ENCODE measurements around a stretch of chr2.

DNA sequence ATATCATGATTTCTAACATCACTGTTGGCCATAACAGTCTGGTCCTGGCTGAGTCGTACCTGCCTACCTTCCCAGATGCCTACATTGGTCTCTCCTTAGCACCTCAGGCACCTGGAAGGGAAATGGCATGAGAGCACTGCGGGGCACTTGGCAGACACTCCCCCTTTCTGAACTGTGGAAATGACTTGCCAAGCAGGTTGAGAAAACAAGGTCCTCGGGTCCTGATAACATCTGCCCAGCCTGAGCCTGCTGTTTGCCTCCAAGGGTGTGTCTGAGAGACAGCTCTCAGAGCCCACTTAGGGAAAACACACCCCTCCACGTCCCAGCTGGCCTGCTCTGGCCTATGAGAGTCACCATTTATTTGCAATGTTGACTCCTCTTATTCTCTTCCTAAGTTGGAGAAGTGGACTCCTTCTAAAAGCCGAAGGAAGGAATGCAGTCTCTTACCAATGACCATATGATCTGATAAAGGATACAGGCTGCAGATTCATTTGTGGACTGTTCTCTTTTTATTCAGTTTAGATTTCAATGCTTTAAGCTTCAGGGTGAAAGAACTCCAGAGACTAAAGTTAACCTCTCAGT is 10.4 kb downstream of the FAM110C start:
- PRO-cap, result no peak

GRCh38 chr2:180162-180787 is 83.6 kb downstream of the SH3YL1 start:
- PRO-cap, result no peak

DNA sequence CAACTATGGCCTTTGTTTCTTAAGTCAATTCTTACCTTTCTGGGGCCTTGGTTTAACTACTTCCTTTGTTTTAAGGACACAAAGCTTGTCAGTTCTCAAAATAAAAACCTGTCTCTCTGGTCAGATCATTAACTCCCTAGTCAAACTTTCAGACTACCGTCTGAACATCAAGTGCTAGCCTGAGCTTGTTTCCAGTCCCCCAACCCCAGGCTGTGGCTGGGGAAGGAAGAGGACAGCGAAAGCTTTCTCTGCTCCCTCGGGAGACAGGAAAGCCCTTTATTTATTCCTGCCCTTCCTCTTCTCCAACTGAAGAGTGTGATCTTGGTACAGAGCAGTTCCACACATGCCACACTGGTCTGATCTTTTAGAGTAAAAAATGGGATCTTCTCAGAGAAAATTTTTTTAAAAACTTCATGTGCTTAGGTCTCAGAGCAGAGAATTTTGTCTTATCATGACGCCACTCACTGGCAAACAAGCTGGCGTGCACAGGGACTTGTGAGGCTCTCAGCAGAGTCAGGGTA is 1.6 kb downstream of the SH3YL1 start:
- PRO-cap, result no peak

- PRO-cap, result bidirectional peak, plus-strand start at chr2:288618, minus-strand start at chr2:288617; unidirectional peak, minus-strand start at chr2:288712; bidirectional peak, plus-strand start at chr2:289121, minus-strand start at chr2:288965
These were observed 857 bp upstream of the ALKAL2 start for GRCh38 chr2:288518-289378.

DNA sequence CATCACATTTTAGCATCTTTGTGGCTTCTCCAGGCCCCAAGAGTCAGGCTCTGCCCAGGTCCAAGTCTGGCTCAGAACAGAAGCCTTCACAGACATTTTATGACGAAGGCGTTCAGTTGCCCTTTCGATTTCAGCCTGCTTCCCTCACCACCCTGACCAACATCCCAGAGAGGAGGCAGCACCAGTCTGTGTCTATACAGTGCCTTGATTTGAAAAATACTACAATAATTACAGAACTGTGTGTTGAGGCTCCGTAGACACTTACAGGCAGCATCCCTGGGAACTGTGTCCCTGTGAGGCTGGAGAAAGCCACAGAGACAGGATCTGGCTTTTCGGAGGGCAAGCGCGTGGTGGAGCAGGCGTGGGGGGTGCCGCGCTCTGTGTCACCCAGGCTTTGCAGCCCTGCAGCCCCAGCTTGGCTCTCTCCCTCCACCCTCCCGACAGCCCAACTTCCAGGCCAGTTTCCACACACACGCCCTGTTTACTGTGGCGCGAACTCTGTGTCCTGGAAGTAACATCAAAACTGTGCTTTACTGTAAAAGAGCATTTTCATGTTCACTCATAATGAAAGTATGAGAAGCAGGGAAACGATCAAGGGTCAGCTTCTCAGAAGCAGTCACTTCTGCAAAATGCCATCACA is 153.6 kb upstream of the ALKAL2 start:
- PRO-cap, result unidirectional peak, minus-strand start at position 380 of the sequence

DNA sequence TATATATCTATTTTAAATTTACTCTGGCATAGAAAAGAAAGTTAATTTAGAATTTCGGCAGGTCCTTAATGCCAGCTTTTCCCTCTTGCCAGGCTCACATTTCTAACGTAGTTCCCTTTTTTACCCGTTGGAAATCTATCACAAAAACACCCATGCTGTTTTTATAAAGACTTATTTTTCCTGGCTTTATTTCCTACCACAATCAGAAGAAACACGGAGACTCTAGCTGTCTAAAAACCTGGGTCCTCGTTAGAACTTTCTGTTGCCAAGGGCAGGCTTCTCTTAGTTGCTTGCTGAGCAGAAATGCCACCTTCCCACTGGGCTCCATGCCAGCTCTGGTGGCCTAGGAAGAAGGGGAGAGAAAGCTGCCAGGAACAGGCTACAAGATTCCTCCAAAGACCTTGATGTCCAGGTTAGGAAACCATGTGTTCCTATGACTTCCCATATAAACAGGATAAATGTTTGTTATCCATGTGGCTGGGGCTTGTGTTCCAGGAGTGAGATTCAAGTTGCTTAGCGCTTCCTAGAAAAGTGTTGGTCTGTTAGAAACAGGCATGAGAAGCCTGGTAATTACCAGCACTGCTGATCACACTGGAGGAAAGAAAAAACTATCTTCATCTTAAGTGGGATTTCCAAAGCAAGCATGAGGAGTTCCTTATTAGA is 17.9 kb upstream of the TMEM18 start:
- PRO-cap, result no peak

- PRO-cap, result no peak
These were observed 190.4 kb downstream of the SNTG2 start for GRCh38 chr2:1140796-1141720.

DNA sequence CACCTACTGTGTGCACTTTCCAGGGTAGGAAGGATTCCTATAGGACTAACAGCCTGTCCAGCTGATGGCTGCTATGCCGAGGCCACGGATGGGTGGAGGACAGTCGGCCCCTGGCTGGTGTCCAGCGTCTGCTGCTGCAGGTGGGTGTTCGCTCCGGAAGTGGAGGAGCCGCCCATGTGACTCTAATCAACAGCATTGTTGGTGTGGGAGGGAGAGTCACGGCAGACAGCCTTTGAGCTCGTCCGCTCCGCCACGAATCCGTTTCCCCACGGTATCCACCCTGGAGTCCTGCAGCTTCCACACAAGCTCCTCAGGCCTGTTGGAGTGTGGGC is 186.0 kb upstream of the TPO start:
- PRO-cap, result no peak

GRCh38 chr2:1493182-1493883 is 80.1 kb downstream of the TPO start:
- PRO-cap, result no peak

GRCh38 chr2:1541754-1542401 is 128.6 kb downstream of the TPO start:
- PRO-cap, result no peak

DNA sequence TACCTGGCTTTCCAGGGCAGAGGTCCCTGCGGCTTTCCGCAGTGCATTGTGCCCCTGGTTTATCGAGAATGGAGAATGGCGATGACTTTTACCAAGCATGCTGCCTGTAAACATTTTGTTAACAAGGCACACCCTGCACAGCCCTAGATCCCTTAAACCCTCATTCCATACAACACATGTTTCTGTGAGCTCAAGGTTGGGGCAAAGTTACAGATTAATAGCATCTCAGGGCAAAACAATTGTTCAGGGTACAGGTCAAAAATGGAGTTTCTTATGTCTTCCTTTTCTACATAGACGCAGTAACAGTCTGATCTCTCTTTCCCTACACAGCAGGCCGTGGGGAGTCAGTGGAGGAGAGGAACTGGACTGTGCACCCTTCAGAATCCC is 147.7 kb downstream of the TPO start:
- PRO-cap, result no peak

GRCh38 chr2:1604844-1605510 is 139.3 kb downstream of the PXDN start:
- PRO-cap, result no peak

GRCh38 chr2:1717059-1717780 is 27.1 kb downstream of the PXDN start:
- PRO-cap, result unidirectional peak, minus-strand start at chr2:1717337

DNA sequence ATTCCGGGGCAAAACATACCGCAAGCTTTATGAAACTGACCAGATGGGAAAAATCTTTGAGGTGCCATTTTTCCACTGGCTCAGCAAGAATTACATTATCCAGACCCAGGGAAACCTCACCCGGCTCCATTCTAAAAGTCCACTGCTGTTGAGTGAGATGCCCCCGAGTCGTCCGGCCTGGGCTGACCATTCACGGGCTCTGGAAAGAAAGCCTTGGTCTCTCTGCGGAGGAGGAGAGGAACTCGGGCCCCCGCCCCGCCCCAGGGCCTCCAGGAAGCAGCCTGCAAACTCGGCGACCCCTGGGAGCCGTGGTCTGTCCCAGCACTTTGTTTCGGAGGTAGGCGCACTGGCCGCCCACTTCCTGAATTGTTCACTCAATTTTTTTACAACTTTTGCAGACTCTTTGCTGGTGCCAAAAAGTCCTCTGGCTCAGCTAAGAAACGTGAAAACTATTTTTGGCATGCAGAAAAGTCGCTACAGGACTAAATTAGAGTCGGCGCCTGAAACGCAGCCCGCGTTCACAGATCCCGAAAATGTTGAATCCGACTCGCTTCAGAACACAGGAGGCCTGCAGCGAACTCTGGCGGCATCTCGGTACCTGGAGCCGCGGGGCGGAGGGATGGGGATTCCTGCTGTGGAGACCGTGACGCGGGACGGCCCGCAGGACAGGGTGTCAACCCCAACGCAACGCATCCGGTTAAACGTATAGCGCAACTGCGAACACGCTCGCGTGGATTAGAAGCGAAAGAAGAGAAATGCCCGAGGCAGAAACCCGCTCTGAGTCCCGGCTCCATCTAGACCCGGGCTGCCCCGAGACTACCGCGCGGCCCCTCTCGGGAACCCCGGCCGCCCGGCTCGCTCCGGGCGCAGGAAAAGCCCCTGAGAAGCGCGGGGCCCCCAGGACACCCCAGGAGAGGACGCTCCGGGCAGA is 1.5 kb downstream of the PXDN start:
- PRO-cap, result bidirectional peak, plus-strand start at position 744 of the sequence, minus-strand start at position 535 of the sequence

DNA sequence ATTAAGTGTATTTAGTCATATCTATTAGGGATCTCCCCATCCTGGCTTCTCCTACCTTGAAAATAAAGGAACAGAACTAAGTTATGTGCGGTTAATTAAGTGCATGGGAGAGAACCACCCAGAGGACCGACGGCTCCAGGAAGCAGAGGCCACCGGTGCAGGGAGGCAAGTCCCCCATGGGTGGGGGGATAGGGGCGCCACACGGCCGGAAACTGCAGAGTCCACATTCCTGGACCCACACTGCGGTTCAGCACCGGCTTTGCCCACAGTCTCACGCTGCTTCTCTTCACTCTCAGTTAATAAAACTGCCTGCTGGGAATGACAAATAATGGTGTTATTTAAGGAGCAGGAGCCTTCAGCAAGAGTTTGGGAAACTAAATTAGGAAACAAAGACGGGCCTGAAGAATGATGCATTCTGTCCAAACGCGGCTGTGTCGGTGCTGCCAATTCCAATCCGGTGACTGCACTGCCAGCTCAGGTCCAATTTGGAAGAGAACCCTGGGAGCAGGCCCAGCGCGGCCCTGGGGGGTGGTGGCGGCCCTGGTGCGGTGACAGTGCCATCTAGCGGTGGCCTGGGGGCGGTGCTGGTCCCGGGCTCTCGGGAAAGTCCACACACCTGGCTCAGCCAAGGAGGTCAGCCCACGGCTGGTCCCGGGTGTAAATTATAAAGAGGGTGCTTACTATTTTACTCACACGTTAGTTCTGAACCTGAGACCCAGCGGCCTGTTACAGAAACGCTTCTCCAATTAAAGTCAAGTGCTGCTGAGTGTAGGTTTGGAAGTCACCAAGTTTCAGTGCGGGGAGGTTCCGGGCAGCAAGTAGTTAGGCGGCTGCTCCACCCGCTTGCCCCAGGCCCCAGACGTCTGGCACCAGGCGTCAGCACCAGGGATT is 73.1 kb upstream of the PXDN start:
- PRO-cap, result bidirectional peak, plus-strand start at position 613 of the sequence, minus-strand start at position 301 of the sequence

- PRO-cap, result no peak
These were observed 74.1 kb downstream of the EIPR1 start for GRCh38 chr2:3303442-3304080.

DNA sequence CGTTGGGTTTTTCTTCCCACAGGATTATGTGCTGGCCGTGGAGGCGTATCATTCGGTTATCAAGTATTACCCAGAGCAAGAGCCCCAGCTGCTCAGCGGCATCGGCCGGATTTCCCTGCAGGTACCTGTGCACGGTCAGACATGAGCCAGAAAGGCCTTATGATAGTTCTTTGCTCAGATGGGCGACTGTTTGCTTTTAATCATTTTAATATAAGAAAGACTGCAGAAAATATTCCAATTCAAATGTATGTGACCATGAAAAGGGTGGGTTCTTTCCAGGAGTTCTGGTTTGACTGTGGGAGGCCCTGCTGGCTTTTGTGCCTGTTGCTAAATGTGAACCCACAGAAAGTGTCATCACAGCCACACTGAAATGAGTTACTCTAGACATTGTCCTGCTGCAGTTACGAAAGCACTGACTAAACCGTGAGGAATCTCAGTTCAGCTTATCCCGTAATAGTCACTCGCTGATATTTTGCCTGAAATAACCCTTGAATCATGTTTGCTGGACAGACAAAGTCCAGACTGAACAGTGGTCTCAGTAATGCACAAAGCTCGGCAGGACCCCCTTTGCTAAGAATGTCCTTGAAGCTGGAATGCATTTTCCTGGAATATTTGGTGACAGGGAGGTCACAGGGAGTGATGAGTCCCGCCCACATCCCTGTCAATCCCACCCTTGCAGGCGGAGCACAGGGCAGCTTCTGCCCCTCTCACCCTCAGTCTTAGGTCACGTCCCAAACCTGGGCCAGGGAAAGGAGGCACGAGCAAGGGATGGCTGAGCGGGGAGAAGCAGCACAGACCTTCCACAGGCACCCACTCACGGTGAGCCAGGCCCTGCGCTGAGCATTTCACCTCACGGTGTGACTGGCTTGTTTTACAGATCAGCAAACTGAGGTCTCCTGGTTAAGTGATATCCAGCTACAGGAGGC is 53.5 kb downstream of the ADI1 start:
- PRO-cap, result no peak

- PRO-cap, result no peak
These were observed 49.3 kb downstream of the ADI1 start for GRCh38 chr2:3469636-3470773.

DNA sequence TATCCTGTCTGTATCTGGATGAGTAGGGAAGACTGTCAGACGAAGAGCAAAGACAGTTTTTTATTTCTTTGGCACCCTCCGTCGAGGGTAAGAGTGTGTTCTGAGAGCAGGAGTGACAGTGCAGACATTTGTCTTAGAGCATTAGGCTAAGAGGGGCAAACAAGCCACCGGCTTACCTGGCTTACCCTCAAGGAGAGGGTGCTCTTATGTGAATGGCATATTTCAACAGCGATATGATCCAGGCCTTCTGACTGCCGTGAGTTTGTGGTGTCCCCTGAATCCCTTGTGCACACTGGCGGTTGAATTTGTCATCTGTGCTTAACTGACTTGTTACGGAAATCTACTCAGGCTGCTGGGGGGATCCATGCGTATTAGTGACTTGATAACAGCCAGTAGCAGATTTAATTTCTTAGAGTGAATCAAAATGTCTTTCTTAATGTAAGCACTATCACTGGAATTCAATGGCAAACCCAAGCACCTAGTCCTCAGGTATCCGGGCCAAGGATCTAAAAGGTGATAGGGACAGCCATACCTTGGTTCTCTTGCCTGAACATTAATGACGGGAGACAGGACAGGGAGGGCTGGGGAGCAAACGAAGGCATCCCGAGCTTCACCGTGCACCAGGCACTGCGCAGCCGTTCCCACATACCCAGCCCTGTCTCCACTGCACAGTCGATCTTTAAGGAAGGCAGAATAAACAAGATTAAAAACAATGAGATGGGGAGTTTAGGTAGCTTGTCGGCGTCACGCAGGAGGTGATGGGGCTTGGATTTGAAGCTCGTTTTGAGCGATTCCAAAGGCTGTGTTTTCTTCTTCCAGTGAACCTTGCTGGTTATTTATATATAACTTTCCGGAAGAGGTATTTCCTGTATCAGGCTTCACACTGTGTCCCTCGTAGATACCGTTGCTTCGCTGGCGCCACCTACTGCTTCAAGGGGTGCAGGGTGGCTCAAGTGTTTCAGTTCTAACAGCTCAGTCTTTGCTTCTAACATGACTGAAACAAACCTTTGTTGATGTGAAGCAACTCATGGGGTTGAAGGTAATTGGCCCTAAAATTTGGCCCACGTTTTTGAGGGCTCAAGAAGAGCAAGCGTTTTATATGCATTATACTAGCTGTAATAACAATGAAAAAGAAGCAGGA is 77.1 kb downstream of the DCDC2C start:
- PRO-cap, result no peak

DNA sequence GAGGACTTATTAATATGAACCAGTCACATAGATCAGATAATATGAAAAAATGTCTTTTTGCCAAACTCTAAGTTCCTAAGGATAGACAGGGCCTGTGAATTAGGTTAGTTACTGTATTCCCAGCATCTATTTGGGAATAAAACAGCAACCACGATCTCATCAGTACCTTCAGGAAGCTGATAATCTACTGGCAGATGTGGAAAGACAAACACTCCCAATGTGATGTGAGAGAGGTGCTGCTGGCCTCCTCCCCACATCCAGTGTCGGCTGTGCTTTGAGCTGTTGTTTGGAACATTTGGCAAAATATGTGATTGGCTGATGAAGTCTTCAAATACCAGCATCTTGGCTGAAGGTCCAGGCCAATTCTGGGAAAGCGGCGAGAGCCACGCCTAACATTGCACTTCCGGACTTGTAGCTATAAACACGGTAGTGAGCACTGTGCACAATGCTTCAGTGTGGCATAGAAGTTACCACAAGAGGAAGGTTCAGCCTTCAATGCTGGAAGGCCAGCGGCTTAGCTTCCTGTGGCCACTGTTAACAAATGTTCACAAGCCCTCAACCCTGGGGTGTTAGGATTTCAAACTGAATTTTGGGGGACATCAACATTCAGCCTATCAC is 198.7 kb downstream of the DCDC2C start:
- PRO-cap, result no peak